Psoas muscle (tissue), 2 donors: ENCODE measurements around the genes ZCCHC8, HCAR1, HIP1R and OGFOD2.

GRCh38 chr12:122473643-122474168 lies 27.0 kb downstream of the ZCCHC8 start:
- PRO-cap, 2 experiments, result no peak in any of the 2 experiments

DNA sequence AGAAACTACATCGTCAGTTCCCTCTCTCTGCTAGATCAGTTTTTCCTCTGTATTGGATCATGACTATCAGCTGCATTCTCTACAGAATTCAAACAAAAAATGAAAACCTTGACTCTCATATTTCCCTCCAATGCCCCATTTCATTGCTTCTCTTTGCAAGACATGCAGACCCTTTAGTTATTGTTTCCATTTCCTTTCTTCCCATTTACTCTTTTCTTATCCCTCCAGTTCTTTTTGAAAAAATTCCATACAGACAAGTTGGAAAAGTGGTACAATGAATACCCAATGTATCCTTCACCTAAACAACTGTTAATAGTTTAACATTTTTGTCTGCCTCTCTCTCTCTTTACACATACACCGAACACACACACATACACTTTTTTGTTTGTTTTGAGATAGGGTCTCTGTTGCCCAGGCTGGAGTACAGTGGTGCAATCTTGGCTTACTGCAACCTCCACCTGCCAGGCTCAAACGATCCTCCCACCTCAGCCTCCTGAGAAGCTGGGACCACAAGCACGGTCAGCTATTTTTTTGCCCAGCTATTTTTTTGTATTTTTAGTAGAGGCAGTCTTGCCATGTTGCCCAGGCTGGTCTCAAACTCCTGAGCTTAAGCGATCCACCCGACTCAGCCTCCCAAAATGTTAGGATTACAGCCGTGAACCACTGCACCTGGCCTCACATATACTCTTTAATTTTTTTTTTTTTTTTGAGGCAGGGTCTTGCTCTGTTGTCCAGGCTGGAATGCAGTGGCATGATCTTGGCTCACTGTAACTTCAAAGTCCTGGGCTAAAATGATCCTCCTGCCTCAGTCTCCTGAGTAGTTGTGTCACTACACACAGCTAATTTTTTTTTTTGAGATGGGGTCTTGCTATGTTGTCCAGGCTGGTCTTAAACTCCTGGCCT lies 16.8 kb downstream of the ZCCHC8 start:
- PRO-cap, 2 experiments, result no peak in any of the 2 experiments

GRCh38 chr12:122500019-122501031 lies at the start of gene ZCCHC8:
TSS of gene ZCCHC8 (minus strand) at chr12:122500932.
- PRO-cap, 2 experiments, result peak in 2 of 2 experiments; most common plus-strand start chr12:122500386 (in 1); most common minus-strand start chr12:122500932 (in 2)

DNA sequence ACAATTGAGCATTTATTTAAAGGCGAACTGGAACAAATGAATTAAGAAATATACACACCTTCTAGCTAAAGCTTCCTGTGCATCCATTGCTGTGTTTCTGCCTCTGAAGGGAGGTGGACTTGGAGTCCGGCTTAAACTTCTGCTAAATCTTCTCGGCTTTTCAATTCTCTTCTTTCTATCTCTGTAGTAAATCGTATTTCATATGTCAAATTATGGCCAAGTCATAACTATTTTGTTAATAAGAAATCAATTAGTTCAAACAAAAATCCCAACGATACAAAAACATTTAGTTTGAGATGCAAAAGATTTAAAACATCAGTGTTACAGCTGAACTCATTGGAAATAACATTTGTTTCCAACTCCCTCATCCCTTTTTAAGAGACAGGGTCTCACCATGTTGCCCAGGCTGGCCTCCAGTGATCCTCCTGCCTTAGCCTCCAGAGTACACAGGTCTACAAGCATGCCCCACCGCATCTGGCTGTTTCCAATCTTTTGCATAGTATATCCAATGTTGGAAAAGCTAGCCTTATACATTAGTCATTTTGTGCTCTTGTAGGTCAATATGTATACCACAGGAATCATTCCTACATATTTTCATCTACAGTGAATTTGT lies 11.6 kb downstream of the RSRC2 start:
- PRO-cap, 2 experiments, result no peak in any of the 2 experiments

DNA sequence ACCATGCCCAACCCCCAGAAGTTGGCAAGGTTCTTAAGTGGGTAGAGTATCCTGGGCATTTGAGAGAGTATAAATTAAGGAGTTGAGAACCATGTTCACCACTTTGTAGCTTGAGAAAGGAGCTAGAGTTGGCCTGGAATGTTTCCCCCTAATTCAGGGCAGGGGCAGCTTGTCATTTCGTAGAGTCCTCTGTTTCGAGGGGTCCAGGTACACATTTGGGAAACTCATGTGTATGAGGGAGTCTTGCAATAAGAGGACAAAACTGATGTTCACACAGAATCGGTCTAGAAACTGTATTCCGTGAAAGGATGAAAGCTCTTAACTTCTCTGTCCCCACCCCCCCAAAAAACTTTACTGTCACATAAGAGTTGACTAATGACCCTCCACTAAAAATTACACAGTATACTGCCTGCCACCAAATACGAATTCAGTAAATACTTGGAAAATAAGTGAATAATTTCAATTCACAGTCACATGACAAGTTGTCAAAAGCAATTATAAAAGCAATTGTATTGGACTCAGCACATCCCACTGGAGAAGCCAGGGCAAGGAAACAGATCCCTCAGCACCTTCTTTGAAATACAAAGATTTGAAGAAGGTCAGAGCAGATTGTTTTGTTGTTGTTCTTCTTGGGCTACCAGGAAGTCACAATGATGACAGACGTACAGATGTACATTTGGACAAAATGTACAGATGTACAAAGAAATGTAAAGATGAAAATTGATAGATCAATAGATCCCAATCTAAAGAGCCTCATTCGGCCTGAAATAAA lies 2.7 kb downstream of the HCAR1 start:
- PRO-cap, 2 experiments, result no peak in any of the 2 experiments

DNA sequence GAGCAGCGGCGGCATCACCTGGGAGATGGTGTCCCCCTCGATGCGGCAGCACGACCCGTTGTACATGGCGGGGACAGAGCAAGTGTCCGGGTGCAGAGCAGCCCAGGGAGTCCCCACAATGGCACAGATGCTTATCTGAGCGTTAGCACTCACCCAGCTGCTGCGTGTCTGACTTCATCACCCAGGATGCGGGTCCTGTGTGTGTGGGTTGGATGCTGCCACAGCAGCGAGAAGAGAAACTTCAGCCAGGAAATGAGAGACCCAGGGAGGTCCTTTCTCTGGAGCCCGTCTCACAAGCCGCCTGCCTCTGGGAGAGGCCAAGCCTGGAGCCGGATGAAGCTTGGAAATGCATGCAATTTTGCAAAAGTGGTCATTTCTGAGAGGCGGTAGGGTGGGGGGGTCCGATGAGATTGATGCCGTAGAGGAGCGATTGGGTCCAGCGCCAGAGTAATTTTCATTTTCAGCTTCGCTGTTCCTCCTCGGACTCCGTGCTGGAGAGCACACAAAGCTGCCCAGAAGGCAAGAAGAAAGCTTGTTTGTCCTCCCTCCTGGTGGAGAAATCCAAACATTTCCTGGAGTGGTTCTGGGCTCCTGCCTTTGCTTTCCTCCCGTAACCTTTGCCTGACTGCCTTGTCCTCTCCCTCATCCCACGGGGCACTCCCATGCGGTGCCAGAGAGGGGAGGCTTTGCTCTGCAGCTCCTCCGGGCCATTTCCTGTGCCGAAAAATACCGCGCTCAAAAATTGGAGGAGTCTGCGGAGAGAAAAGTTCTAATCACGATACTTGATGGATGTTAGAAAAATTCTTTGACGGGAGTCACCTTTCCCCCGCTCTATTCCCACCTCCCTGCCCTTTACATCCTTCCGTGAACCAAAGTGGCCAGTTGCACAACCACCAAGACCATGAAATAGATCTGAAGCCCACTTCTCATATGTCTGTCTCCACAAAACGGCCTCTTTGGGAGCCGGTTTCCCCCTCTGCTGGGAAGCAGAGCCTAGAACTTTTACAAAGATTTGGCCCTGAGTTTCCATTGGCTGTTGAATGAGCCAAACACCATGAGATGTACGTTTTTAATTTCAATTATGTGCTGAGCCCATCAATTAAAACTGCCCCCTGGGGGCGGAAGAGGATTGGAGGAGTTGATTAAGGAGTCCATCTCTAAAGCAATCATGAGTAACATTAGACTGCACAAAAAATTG lies at the start of gene HCAR1:
Gene HCAR1 (minus strand): TSS at position 571 of the 1,198 bp plus-strand sequence.
- PRO-cap, 2 experiments, result no peak in any of the 2 experiments

- PRO-cap, 2 experiments, result peak in 2 of 2 experiments; most common plus-strand start chr12:122835452 (in 1)
These were observed at the start of gene HIP1R for GRCh38 chr12:122835119-122836048. TSS of gene HIP1R (plus strand) at chr12:122835457.

DNA sequence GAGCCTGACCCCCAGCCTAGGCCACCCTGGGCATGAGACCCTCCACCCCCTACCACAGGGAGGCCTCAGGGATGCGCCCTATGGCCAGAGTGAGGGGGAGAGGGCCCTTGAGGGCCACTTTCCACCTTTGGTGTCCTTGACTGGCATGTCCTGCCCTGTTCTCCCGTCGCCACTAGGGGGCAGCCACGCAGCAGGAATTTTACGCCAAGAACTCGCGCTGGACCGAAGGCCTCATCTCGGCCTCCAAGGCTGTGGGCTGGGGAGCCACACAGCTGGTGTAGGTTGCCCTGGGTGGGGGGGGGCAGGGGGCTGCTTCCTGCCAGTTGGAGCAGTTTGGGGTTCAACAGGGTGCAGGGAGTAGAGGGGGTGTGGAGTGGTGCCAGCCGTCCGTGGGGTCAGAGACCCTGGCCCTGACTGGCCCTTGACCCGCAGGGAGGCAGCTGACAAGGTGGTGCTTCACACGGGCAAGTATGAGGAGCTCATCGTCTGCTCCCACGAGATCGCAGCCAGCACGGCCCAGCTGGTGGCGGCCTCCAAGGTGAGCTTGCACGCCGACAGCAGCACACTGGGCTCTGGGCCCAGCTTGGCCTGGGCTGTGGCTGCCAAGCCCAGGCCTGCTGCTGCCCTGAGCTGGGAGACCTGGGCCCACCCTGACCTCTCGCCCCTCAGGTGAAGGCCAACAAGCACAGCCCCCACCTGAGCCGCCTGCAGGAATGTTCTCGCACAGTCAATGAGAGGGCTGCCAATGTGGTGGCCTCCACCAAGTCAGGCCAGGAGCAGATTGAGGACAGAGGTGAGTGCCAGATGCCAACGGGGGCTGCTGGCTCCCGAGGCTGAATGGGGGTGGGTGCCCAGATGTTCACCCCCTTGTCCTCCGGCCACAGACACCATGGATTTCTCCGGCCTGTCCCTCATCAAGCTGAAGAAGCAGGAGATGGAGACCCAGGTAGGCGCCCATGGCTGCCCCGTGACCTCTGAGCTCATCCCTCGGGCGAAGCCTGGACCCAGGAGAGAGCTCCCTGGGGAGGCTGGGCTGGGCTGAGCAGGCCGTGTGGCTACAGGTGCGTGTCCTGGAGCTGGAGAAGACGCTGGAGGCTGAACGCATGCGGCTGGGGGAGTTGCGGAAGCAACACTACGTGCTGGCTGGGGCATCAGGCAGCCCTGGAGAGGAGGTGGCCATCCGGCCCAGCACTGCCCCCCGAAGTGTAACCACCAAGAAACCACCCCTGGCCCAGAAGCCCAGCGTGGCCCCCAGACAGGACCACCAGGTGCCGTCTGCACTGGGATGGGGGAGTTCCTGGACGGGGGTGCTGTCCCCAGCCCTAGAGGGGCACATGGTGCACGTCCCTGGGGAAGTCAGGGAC lies 25.5 kb downstream of the HIP1R start:
- PRO-cap, 2 experiments, result no peak in any of the 2 experiments

GRCh38 chr12:122916502-122917177 lies 20.7 kb upstream of the VPS37B start:
- PRO-cap, 2 experiments, result no peak in any of the 2 experiments

DNA sequence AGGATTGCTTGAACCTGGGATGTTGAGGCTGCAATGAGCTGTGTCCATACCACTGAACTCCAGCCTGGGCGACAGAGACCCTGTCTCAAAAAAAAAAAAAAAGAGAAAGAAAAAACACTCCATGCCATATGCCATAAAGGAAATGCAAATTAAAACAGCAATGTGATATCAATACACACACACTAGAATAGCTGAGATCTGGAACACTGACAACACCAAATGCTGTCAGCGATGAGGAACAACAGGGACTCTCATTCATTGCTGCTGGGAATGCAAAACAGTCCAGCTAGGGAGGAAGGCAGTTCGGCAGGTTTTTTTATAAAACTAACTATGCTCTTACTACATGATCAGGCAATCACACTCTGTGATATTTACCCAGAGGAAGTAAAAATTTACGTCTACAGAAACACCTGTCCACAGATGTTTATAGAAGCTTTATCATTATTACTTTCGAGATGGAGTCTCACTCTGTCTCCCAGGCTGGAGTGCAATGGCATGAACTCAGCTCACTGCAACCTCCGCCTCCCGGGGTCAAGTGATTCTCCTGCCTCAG lies 3.5 kb upstream of the ABCB9 start:
- PRO-cap, 2 experiments, result no peak in any of the 2 experiments

- PRO-cap, 2 experiments, result peak in 2 of 2 experiments; most common plus-strand start chr12:122975249 (in 1); most common minus-strand start chr12:122975153 (in 2)
These were observed at the start of gene OGFOD2 for GRCh38 chr12:122975006-122975434. TSS of gene OGFOD2 (plus strand) at chr12:122975244.

GRCh38 chr12:122982533-122983305 lies 2.2 kb downstream of the ARL6IP4 start:
- PRO-cap, 2 experiments, result no peak in any of the 2 experiments

GRCh38 chr12:122983687-122984029 lies 3.2 kb downstream of the ARL6IP4 start:
- PRO-cap, 2 experiments, result no peak in any of the 2 experiments

- PRO-cap, 2 experiments, result no peak in any of the 2 experiments
These were observed 82.4 kb downstream of the ARL6IP4 start for GRCh38 chr12:123062765-123063478.

DNA sequence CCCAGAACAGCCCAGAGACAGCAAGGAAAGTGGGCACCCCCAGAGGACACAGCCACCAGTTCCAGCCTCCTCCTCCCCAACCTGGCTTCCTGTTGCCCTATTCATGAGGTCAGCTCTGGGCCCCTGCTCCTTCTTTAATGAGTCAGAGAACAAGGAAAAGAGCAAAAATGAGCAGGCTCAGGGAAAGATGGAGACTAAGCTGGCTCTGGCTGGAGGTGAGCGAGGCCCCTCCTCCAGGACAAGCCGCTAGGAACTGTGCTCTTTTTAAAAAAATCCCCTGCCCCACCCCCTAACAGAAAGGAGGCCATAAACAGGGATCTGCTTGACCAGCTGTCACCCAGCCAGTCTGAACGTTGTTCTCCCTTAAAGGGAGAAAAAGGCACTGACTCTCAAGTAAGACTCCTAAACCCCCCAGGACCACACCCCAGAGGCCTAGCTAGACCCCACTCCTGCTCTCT lies 10.6 kb downstream of the PITPNM2 start:
- PRO-cap, 2 experiments, result no peak in any of the 2 experiments

- PRO-cap, 2 experiments, result peak in 1 of 2 experiments; most common minus-strand start chr12:123141801 (in 1)
These were observed 9.1 kb downstream of the PITPNM2 start for GRCh38 chr12:123141427-123142533.

DNA sequence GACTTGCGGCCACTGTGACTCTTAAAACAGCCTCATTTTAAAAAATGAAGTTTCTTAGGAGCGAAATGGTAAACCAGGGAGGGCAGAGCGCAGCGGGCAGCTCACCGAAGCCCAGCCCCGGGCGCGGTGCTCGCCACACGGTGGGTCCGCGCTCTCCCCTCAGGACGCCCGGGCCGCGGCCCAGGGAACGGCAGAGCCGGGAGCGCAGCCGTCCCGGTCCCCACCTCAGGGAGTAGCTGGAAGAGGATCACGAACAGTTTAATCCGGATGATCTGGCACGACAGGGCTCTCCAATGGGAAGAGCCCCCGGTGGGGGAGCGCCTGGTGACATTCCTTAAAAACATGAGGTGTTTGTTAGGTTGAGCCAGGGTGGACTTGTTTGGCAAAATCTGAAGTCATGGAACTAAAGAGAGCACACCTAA lies 535 bp upstream of the PITPNM2 start:
- PRO-cap, 2 experiments, result no peak in any of the 2 experiments

- PRO-cap, 2 experiments, result no peak in any of the 2 experiments
These were observed 30.7 kb downstream of the SBNO1 start for GRCh38 chr12:123333956-123334409.

DNA sequence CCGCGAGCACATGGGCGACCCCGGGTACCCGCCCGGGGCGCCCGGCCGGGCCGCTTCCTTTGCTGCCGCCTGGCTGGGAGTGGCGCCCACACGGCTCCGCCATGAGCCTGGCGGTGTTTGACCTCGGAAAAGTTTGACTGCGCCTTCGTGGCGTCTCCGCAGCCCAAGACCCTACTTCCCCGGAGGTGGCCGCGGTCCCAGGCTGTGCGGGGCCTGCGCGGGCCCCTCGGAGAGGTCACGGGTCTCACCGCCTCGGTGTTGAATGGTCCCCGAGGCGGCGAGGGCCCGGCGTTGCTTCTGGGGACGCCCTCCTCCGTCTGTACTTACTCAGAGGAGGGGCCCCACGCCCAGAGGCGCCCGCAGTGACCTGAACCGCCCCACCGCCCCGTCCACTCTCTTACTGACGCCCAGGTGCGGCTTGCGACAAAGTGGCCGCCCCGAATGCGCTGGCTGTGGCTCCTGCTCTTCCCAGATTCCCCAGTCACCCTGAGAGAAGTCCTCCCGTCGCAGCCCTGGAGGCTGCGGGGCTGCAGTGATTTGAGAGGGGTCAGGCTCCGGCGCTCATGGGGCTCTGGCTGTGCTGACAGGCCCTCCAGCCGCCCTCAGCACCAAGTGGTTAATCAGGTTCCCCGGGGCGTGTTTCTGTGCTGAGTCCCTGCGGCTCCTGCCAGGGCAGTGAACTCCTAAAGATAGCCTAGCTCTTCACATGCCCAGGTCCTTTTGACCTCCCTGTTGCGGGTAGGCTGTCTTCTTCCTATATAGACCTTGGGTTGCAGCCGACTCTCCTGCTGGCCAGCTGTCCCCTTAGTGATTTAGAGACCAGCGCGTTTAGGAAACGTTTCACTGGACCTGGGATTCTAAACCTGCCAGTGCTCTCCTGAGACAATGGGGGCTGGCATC lies 5.9 kb downstream of the KMT5A start:
- PRO-cap, 2 experiments, result peak in 2 of 2 experiments; most common minus-strand start position 614 of the sequence (in 2)

- PRO-cap, 2 experiments, result no peak in any of the 2 experiments
These were observed 7.0 kb downstream of the KMT5A start for GRCh38 chr12:123390966-123391268.